ENCODE data around the gene C2orf73.

- RRBS, result no CpG with 5 or more reads among the region's 7 CpGs
CAGE:
- cytosol, long polyA plus RNA, result no peak
- long polyA plus RNA, result no peak
- nucleus, long polyA plus RNA, result no peak
These were observed 100.4 kb upstream of the FOXN2 start for GRCh38 chr2:48214053-48214571.

- RRBS, result no CpG with 5 or more reads among the region's 12 CpGs
CAGE:
- cytosol, long polyA plus RNA, result no peak
- long polyA plus RNA, result no peak
- nucleus, long polyA plus RNA, result no peak
These were observed 38.5 kb downstream of the PPP1R21 start for GRCh38 chr2:48478881-48479682.

DNA sequence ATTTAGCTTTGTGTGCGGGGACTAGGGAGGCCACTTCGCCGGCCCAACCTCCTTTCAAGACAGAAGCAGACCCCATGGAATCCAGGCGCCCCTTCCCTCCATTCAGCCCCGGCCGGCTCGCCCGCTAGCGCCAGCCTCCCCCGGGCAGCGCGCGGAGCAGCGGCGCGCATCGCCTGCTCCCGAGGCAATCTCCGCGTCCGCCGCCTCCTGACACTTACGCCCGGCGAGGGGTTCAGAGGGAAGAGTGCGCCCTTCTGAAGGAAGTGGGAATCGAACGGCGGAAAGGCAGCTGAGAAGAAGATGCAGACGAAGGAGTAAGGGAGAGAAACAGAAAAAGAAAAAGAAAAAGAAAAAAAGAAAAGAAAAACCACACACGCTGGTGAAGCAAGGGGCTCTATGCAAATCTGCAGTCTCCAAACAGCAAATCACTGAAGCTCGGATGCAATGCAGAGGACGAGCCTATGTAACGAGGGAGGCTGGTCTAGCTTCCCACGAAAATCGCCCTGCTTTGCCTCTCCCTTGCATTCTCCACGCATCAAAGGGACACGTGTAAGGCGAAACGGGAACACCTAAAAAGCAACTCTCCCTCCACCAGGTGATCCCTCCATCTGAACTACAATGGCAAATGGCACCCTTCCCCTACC is 684.4 kb downstream of the NRXN1 start:
- RRBS, result 2% methylated on average over 17 of the region's 40 CpGs
CAGE:
- cytosol, long polyA plus RNA, result no peak
- long polyA plus RNA, result no peak
- nucleus, long polyA plus RNA, result no peak

DNA sequence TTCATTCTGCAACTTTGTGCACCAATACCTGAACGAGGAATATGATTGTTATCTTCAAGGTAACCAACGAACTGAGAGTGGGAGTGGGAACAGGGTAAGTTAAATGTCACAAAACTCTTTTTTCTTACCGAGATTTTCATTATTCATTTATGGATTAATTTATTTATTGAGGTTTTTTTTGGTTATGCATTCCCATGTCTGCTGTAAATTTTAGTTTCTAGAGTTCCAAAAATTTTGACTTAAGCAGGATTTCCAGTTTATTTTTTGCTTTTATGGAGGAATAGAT is 617.0 kb upstream of the NRXN1 start:
- RRBS, result no CpG with 5 or more reads among the region's 3 CpGs
CAGE:
- cytosol, long polyA plus RNA, result no peak
- long polyA plus RNA, result no peak
- nucleus, long polyA plus RNA, result no peak

DNA sequence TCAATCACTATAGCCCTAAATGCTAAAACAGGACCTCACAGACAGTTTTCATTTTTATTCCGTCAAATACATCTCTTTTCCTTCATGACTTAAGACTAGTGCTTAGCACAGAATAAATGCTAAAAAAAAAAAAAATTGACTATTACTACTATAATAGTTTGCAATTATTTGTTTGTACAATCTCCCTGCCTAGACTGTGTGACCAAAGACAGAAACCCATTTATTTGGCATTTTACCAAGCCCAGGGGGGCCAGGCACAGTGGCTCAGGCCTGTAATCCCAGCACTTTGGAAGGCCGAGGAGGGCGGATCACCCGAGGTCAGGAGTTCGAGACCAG is 1.5 kb downstream of the ASB3 start:
- RRBS, result no CpG with 5 or more reads among the region's 5 CpGs
CAGE:
- cytosol, long polyA plus RNA, result no peak
- long polyA plus RNA, result no peak
- nucleus, long polyA plus RNA, result no peak

DNA sequence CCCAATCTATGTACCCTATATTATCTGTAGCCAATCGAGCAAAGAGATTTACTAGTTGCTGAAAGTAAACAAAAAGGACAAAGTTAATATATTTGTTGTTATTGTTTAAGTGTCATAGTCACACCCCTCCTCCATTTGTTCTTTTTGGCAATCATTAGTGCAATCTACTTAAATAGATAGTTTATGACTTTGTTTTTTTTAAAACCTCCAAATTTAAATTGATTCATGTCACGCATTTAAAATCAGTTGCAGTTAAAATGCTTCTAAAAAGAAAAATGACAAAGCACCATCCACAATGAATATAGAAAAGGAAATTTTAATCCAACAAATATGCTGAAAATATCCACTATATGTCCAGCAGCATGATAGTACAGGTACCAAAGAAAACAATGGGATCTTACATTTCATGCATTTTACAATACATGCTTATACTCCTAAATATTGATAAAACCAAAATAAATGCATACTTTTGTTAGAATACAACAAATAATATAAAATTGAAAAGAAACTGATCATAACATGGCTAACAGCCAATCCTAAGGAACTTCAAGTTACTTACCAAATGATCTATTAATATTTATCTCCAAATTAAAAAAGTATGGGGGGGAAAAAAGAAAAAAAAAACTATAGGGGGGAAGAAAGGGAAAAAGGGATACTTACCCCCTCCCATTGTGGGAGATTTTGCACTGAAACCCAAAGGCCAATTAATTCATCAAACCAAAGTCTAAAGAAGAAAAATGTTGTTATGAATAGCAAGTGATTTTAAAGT is 34.5 kb downstream of the PSME4 start:
- RRBS, result no CpG with 5 or more reads among the region's 2 CpGs
CAGE:
- cytosol, long polyA plus RNA, result no peak
- long polyA plus RNA, result no peak
- nucleus, long polyA plus RNA, result no peak

DNA sequence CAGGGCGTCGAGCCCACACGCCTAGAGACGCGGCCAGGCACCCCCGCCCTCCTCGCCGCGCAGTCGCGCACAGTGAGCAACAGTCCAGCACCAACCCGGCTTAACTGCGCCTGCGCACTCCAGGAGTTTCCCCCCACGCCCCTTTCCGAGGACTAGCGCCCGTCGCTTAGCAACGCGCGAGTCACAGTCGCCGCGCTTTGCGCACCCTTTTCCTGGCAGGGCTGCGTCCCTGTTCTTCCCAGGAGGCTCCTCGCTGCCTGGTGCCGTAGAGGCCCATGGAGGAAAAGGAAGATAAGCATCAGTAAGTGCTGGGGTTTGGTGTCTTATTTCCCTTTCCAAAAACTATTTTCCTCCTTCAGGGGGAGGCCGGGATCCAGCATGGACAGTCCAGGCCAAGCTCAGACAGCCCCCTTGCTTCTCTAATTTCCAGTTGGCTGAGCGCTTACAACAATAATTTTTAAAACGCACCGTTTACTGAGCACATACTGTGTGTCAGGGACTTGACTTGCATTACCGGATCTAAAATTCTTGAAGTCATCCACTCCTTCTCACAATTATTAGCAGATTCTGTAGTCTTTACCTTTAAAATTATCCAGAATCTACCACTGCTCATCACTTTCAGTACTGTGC is at the start of gene C2orf73:
TSS of gene C2orf73 (plus strand) at position 184 of the 630 bp plus-strand sequence.
- RRBS, result no CpG with 5 or more reads among the region's 34 CpGs
CAGE:
- cytosol, long polyA plus RNA, result no peak
- long polyA plus RNA, result no peak
- nucleus, long polyA plus RNA, result no peak

DNA sequence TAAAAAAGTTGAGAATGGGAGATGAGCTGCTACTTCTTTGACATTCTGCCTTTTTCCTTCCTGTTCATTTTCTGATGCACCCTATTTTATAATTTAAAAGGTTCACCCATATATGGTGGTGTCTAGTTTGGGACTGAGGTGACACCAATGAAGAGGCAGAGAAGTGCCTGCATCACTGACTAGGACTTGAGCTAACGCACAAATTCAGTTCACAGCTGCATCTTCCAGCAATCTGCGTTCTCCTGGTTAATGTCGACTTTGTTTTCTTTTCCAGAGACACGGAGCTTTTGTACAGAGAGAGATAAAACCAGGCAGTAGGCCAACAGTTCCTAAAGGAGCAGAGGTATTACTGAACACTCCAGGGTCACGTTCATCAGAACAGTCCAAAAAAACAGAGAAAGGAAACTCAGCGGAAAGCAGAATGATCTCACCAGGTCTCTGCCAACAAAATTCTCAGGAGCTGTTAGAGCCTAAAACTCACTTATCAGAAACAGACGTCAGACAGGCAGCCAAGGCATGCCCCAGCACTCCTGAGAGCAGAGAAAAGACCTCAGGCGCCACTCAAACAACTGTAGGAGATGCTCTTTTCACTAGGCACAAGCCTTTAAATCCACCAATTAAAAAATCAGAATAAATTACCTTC is 29.4 kb downstream of the C2orf73 start:
- RRBS, result no CpG with 5 or more reads among the region's 8 CpGs
CAGE:
- cytosol, long polyA plus RNA, result no peak
- long polyA plus RNA, result no peak
- nucleus, long polyA plus RNA, result no peak

DNA sequence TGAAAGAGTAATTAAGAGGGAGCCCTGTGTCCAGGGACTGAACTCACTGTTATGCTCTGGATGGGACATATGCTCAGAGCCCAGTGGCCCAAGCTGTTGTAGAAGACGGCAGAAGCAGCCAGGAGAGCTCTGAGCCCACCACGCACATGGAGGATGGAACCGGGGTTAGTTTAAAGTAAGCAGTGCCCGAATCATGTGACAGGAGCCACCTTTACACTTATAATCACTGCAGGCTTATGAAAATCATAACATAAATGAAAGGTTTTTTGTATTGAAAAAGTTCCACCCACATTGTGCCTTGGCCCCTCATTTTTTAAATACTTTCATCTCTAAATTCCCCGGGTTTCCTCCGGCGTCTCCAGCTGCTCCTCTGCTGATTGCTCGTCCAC is 36.2 kb upstream of the SPTBN1 start:
- RRBS, result no CpG with 5 or more reads among the region's 8 CpGs
CAGE:
- cytosol, long polyA plus RNA, result no peak
- long polyA plus RNA, result no peak
- nucleus, long polyA plus RNA, result no peak

DNA sequence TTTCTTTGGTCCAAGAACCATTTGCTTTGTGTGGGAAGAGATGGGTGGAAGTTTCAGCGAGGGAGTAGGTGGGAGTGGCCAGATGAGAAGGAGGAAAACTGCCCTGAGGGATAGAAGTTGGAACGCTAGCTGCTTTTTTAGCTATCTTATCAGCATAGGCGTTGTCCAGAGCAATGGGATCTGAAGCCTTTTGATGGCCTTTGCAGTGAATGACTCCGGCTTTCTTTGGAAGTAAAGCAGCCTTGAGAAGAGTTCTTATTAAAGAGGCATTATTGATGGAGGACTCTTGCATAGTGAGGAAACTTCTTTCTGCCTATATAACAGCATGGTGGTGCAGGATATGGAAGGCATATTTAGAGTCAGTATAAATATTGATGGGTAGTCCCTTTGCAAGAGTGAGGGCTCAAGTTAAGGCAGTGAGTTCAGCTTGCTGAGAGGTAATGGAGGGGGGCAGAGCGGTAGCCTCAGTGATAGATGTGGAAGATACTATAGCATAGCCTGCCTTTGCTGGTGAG is 52.5 kb downstream of the SPTBN1 start:
- RRBS, result no CpG with 5 or more reads among the region's 5 CpGs
CAGE:
- cytosol, long polyA plus RNA, result no peak
- long polyA plus RNA, result no peak
- nucleus, long polyA plus RNA, result no peak

DNA sequence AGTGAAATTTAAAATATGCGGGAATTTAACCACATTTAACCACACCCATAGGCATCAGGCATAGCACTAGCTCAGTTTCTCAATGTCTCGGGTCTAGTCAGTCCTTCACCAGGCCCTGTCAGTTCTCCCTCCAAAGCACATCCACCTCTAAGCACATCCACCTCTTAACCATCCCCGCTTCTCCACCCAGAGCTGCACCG is 68.1 kb downstream of the SPTBN1 start:
- RRBS, result no CpG with 5 or more reads among the region's 4 CpGs
CAGE:
- cytosol, long polyA plus RNA, result no peak
- long polyA plus RNA, result no peak
- nucleus, long polyA plus RNA, result no peak

GRCh38 chr2:54557395-54557527 is 101.1 kb downstream of the SPTBN1 start:
CAGE:
- cytosol, long polyA plus RNA, result no peak
- long polyA plus RNA, result no peak
- nucleus, long polyA plus RNA, result no peak

GRCh38 chr2:54569690-54570526 is 113.8 kb downstream of the SPTBN1 start:
- RRBS, result no CpG with 5 or more reads among the region's 5 CpGs
CAGE:
- cytosol, long polyA plus RNA, result no peak
- long polyA plus RNA, result no peak
- nucleus, long polyA plus RNA, result no peak

DNA sequence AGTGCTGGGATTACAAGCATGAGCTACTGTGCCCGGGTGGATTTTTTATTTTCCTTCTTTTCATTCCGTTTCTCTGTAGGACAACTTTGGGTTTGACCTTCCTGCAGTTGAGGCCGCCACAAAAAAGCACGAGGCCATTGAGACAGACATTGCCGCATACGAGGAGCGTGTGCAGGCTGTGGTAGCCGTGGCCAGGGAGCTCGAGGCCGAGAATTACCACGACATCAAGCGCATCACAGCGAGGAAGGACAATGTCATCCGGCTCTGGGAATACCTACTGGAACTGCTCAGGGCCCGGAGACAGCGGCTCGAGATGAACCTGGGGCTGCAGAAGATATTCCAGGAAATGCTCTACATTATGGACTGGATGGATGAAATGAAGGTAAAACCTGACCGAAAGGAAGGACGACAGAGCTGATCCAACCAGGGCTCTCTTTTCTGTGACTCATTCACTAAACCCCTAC is 97.6 kb upstream of the EML6 start:
- RRBS, result no CpG with 5 or more reads among the region's 19 CpGs
CAGE:
- cytosol, long polyA plus RNA, result no peak
- long polyA plus RNA, result no peak
- nucleus, long polyA plus RNA, result no peak

DNA sequence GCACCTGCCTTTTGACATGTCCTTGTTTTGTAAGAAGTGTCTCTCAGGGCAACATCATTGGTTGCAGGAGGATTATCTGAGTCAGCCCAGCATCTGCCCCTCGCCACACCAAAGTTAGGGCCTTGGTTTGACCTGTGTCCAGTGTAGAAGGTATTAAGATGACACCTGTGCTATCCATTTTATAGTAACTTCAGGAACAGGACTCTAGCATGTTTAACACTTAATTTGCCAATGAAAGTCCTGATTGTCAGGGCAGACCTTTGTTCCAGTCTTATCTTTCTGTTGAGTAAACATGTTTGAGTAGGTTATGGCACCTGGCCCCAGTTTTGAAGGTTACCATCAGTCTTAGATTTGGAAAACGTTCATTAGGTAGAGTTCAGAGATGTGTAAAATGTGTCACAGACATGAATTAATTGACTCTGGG is 93.3 kb upstream of the EML6 start:
- RRBS, result no CpG with 5 or more reads among the region's 2 CpGs
CAGE:
- cytosol, long polyA plus RNA, result no peak
- long polyA plus RNA, result no peak
- nucleus, long polyA plus RNA, result no peak

DNA sequence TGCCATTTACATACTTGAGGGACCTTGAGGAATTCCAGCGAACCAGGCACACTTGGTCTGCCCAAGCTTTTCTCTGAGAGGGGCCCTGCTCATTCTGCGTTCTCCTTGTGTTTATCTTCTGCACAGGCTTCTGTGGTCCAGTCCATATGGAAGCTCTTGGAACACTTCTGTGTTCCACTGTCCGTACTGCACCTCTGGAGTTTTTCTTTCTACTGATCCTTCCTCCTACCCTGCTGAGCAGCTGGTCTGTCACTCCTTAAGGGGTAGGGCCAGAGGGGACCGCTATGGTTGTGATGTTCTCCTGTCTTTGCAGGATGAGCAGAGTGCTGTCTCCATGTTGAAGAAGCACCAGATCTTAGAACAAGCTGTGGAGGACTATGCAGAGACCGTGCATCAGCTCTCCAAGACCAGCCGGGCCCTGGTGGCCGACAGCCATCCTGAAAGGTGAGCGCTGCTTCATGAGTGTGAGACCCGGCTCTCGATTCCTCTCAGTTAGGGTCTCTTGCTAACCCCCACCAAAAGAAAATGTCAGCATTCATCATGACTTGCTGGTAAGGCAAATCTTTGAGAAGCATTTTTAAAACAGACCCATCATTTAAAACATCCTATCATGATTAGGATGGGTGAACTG is 76.5 kb upstream of the EML6 start:
- RRBS, result 99% methylated on average over 4 of the region's 10 CpGs
CAGE:
- cytosol, long polyA plus RNA, result no peak
- long polyA plus RNA, result no peak
- nucleus, long polyA plus RNA, result no peak

DNA sequence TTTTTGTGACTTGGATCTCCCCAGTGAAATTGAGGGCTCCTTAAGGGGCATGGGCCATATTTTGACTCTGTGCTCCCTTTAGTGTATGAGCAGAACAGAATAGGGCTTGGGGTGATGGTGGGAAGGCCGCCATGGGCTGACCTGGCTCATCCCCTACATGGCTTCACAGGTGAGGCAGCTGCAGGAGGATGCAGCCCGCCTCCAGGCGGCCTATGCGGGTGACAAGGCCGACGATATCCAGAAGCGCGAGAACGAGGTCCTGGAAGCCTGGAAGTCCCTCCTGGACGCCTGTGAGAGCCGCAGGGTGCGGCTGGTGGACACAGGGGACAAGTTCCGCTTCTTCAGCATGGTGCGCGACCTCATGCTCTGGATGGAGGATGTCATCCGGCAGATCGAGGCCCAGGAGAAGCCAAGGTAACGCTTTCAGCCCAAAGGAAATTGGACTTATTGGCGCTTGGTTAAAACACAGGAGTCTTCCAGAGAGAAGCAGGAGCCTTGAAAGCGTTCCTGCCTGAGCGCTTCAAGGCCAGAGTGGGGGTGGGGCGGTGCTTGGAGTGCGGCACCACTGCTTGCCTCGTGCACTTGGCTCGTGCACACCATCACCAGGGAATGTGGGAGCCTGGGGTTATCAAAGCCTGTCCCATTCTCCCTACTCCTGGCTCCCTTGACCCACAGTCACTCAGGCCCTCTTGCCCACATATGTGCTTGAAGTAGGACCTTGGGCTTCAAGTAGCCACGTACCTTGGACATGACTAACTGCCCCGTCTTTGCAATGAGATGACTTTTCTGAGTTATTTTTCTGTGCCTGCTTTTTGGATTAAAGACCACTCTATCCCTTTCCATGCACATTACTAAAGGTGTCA is 69.8 kb upstream of the EML6 start:
- RRBS, result no CpG with 5 or more reads among the region's 27 CpGs
CAGE:
- cytosol, long polyA plus RNA, result no peak
- long polyA plus RNA, result no peak
- nucleus, long polyA plus RNA, result no peak

GRCh38 chr2:54880400-54880829 is 157.0 kb downstream of the EML6 start:
- RRBS, result no CpG with 5 or more reads among the region's 1 CpG
CAGE:
- cytosol, long polyA plus RNA, result no peak
- long polyA plus RNA, result no peak
- nucleus, long polyA plus RNA, result no peak

DNA sequence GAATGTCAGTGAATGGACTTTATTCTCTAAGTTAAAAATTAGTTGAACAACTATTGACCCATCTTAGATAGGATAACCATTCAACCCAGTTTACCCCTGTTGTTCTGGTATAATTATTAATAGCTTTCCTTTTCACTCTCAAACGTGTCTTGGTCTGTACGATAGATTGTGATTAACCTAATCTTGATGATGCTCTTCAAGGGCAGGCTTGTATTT is 148.9 kb downstream of the RTN4 start:
- RRBS, result no CpG with 5 or more reads among the region's 2 CpGs
CAGE:
- cytosol, long polyA plus RNA, result no peak
- long polyA plus RNA, result no peak
- nucleus, long polyA plus RNA, result no peak

DNA sequence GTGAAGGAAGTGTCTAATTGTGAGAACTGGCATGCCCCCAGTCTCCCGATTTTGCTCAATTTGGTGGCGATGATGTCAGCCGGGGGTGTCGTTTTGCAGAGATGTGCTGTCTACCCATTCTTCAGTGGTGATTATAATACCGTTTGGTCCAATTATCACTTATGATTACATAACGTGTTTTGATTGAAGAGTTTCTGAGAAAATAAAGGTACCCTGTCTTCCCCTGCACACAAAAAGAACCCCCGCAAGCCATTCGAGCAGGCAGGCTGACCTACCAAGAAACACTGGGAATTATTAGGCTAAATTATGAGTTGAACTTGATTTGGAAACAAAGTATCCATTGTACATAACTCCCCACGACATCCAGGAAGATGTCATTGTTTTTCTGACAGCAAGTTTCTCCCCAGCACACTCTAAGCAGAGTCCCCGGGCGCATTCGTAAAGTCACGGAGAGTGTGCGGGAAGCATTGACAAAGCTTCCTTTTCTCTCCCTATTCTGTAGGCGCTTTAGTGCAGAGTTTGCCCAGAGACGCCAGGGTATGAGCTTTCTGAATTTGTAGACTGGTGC is 102.9 kb downstream of the RTN4 start:
- RRBS, result no CpG with 5 or more reads among the region's 16 CpGs
CAGE:
- cytosol, long polyA plus RNA, result no peak
- long polyA plus RNA, result no peak
- nucleus, long polyA plus RNA, result no peak